GM12892 (cell line): ENCODE data around the genes NET1 and IL2RA.

GRCh38 chr10:4662899-4664133 is 162.7 kb upstream of the AKR1E2 start:
- RRBS, result no CpG with 5 or more reads among the region's 14 CpGs

DNA sequence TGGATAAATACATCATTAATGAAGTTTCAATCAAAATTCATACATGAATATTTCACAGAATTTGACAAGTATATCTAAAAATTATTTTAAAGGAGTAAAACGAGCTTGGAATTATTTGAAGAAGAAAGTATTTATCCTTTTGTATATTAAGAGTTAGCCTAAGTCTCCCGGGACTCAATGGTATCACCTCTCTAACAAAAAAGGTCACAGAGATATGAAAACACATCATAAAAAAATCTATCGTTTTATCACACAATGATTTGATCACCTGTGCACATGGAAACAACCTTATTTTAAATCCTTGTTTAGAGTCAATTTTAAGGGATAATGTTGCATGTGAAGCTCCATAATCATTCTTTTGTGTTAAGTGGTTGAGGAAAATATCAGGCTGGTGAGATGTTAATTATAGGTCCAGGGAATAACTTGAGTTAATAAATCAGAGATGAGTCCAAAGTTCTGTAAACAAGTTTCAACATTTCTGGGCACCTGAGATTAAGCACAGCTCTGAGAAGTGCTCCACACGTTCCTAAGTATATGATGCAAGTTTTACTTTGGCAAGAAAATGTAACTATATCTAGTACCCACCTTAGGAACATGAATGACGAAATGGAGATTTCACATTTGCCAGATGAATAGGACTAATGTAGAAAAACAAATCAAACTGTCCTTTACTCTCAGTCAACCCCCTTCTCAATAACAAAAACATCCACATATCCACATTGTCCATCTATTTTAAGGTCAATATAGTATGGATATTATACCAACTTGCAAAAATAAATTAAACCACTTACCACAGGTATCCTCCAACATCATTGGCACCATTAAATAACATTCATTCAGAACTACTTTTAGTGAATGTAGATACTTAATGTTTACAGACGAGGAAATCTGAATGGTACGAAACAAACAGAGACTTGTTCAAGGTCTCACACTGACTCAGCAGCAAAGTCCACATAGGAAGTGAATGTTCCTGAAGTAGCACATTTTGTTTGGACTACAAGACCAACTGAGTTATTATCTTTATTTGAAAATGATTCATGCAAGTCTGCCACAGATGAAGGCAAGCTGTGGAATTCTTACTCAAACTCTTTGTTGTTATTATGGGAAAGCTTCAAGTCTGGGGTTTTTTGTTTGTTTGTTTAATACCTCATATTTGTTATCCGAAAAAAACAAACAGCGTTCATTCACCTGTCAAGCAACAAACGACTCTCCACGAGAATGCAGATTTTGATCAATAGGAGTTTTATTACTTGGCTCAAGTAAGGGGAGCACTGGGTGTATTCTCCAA is 148.3 kb upstream of the AKR1E2 start:
- RRBS, result no CpG with 5 or more reads among the region's 11 CpGs

DNA sequence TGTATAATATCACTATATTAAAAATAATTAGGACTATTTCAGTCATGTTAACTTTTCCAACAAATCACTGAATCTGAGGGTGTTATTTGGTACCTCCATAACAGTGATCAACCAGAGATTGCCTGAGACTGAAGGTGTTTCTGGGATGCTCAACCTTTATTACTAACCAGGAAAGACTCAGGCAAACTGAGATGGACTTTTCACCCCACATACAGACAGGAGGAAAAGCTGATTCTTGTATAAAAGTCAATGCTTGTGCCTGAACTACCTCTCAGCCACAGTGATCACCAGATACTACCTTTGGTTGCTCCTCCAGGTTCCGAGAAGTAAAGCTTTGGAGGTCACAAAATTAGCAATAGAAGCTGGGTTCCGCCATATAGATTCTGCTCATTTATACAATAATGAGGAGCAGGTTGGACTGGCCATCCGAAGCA is 1.9 kb downstream of the AKR1C3 start:
- RRBS, result no CpG with 5 or more reads among the region's 3 CpGs

GRCh38 chr10:5197737-5198088 is 1.1 kb downstream of the AKR1C4 start:
- RRBS, result no CpG with 5 or more reads among the region's 4 CpGs

- RRBS, result no CpG with 5 or more reads among the region's 5 CpGs
These were observed 67.4 kb upstream of the UCN3 start for GRCh38 chr10:5297212-5297957.

- RRBS, result 2% methylated on average over 18 of the region's 50 CpGs
These were observed at the start of gene NET1 for GRCh38 chr10:5412105-5412932. NET1 (plus strand) TSS chr10:5412557.

DNA sequence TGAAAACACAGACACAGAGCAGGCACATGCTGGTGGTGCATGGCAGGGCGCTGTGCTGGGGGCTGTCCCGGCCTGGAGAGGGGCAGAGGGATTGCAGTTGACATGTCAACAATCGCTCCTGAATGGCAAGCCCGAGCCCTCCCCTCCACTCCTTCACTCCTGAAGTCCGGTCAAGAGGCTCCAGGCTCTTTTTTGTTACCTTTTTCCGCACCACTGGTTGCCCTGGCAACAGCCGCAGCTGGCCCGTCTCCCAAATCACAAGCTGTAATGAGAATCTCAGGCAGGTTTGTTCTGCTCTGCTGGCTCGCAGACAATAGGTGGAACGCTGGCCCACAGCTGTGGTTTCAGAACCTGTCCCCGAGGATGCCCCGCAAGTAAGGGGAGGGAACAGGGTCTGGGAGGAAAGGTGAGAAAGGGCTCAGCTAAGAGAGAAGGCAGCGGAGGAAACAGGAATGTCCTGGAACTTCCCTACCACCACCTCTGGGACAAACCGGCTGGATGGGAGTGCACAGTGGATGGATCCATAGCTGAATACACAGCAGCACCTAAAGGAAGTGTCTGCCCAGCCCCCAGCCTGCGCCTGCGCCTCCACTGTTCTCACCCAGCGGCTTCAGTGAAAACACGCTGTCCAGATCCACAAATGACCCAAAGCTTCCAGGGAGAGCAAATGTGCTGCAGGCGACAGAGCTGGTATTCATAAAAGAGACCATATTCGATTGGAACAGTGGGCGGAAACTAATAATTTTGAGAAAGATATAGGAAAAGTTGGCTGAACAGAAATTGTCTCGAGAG is 58.9 kb downstream of the CALML3 start:
- RRBS, result no CpG with 5 or more reads among the region's 22 CpGs

- RRBS, result no CpG with 5 or more reads among the region's 11 CpGs
These were observed 54.6 kb downstream of the ASB13 start for GRCh38 chr10:5611834-5612198.

- RRBS, result no CpG with 5 or more reads among the region's 3 CpGs
These were observed 1.0 kb downstream of the ASB13 start for GRCh38 chr10:5665376-5665753.

DNA sequence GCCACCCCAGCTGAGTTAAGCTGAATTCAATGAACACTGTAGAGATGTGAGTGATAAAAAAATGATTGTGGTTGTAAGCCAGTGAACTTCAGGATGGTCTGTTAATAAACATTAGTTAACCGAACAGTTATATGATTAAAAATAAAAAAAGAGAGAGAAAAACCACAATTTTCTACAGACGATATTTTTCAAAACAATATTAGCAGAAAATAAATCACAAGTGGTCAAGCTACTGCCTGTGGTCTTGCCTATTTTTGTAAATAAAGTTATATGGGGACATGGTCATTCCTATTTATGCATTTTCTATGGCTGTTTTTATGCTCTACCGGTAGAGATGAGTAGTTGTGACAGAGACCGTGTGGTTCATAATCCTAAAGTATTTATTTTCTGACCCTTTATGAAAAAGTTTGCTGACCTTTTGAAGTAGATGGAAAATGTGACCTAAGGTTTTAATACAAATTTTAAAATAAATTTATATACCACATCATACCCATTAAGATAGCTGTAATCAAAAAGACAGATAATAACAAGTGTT is 13.7 kb downstream of the TASOR2 start:
- RRBS, result no CpG with 5 or more reads among the region's 4 CpGs

DNA sequence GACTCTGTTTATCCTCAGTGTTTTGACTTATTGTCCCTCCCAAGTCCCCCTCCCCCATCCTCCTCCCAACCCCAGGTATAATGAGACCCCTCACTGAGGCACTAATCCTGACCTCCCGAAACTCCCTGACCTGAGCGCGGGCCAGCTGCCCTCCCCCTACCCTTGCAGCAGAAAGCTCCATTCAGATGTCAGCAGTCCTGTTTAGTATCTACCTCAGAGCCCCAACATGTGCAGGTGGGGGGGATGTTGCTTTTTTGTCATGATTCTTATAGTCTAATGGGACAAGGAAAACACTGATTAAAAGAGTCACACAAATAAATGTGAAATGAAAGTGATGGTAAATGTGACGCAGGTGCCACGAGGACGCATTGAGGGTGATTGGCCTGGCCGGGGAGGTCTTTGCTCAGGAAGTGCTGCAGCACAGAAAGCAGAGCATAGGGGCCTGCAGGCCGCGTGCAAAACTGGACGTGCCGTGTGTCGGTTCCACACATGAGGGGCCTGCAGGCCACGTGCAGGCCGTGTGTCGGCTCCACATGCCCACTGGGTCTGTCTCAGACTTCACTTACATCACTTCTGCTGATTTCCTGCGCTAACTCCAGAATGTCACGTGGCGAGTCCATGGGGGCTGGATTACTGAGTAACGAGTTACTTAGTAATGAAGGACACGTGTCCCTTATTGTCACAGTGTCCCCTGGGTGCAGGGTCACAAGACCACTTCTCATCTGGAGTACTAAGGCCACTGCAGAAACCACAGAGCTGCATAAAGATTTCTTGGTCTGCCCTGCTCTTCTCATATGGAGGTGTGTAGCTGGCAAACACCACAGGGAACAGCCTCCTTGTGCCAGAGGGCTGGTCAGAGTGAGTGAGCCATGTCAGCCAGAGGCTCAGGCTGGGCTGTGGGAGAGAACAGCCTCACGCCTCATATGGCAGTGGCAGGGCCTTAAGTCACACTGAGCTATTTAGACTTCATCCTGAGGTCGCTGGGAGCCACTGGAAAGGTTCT is 61.0 kb downstream of the GDI2 start:
- RRBS, result no CpG with 5 or more reads among the region's 22 CpGs

DNA sequence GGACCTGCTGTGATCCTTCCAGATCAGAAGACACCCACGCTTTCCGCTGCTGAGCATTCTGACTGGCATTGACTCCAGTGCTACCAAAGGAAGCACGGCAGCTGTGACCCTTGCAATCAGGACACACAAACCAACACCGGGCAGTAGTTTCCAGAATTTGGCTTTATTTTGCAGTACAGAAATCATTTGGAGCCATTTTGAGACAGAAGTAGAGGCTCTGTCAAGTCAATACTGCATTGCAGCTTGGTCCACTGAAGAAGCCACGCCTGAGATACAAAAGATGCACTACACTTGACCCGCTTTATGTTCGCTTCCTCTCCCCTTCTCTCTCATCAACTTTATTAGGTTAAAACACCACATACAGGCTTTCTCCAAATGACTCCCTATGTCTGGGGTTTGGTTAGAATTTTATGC is 48.1 kb downstream of the GDI2 start:
- RRBS, result no CpG with 5 or more reads among the region's 7 CpGs

- RRBS, result no CpG with 5 or more reads among the region's 17 CpGs
These were observed 19.8 kb upstream of the GDI2 start for GRCh38 chr10:5832991-5833429.

DNA sequence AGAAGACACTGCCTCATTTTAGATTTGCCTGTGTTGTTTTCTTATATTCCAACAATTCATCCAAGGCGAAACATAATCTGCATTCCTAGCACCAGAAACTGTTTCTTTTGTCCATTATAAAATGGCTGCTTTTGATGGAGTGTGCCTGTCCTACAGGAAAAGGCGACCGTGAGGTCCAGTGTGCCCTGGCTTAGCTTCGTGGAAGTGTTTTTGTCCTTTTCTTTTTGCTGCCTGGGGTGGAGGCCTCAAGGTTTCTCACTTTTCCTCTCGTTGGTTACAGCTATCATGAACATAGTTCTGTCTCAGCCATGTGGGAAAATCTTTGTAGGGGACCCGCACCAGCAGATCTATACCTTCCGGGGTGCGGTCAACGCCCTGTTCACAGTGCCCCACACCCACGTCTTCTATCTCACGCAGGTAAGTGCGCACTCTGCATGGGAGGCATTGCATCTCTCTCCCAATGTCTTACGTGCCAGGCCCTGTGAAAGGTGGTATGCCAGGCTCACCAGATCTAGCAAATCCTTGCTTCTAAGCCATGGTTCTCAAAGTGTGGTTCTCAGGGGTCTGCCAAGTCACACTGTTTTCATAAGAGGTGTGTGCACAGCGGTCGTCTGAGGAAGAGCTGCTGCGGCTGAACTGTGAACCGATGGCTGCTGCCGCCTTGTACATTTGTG is 28.2 kb downstream of the FBH1 start:
- RRBS, result no CpG with 5 or more reads among the region's 18 CpGs

DNA sequence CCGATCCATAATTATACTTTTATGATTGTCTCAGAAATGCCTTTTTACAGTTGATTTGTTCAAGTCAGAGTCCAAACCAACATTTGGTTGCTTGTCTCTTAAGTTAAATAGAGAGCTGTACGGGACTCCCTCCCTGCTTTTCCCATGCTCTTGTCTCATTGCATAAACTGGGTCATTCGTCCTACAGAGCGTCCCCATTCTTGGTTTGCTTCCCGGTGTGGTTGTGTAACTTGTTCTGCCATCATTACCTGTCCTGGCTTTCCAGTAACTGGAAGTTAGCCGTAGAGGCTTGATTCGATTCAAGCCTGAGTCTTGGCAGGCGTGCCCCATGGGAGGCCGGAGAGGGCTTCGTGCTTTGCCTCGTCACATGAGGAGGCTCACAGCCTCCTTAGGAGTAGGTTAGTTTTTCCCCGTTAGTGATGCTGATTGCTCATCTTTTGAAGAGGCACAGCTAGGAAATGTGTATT is 40.2 kb downstream of the FBH1 start:
- RRBS, result no CpG with 5 or more reads among the region's 12 CpGs

GRCh38 chr10:6062151-6062775 is at the start of gene IL2RA:
IL2RA (minus strand) TSS chr10:6062367.
- RRBS, result 3% methylated on average over 6 of the region's 17 CpGs

GRCh38 chr10:6096893-6097508 is 8.2 kb downstream of the RBM17 start:
- RRBS, result no CpG with 5 or more reads among the region's 6 CpGs

DNA sequence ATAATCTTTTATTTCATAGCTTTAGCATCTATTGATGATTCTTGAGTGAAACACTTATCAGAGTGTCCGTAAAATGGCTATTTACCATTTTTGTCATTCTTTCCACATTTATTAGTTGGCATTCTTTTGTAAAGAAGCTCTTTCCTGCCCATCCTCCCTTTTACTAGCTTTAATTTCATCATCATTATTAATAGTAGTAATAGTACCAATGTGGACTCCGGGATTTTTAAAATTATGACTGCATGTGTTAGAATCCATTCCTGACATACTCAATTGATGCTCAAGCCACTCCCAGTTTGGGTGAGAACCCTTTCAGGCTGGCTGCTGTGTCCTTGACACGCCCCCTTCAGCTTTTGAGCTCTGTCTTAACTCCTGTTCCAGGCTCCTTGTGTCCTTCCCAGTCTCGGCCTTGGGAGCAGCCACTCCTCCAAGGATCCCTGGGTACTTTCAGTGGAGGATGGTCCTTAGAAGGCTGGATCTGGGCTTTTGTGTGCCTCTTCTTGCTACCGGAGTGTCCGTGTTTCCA is 40.3 kb upstream of the PFKFB3 start:
- RRBS, result no CpG with 5 or more reads among the region's 6 CpGs

- RRBS, result no CpG with 5 or more reads among the region's 8 CpGs
These were observed 7.4 kb upstream of the PFKFB3 start for GRCh38 chr10:6195232-6195789.